Tongue (tissue), 2 donors: ENCODE measurements around the genes C4A, C4B, PRRT1, PPT2 and EGFL8.

DNA sequence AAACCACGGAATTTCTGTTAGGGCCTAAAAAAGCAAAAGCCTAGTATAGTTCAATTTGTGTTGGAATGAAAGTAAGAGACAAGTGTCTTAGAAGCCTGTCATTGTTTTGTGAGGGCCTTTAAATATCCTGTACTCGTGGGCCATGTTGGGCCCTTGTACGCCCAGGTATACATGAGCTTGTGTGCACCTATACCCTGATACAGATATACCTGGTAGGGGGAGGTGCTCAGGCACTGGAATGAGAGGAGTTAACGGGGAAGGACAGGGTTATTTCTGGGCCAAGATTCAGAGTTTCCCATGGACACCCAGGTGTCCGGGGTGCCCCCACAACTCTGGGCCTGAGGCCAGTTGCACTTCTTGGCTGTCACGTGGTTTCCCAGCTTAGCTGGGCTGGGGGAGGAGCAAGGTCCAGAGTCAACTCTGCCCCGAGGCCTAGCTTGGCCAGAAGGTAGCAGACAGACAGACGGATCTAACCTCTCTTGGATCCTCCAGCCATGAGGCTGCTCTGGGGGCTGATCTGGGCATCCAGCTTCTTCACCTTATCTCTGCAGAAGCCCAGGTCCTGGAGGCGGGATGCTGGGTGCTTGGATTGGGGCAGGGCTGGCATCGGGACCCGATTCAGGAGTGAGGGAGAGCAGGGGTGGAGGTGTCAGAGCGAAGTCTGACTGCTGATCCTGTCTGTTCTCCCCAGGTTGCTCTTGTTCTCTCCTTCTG is at the start of gene C4A:
TSS of gene C4A (plus strand) at position 444 of the 714 bp plus-strand sequence.
- RAMPAGE, long total RNA, result no peak

GRCh38 chr6:32014405-32015028 is at the start of gene C4B:
Gene C4B (plus strand): TSS chr6:32014795.
- RAMPAGE, long total RNA, result no peak

DNA sequence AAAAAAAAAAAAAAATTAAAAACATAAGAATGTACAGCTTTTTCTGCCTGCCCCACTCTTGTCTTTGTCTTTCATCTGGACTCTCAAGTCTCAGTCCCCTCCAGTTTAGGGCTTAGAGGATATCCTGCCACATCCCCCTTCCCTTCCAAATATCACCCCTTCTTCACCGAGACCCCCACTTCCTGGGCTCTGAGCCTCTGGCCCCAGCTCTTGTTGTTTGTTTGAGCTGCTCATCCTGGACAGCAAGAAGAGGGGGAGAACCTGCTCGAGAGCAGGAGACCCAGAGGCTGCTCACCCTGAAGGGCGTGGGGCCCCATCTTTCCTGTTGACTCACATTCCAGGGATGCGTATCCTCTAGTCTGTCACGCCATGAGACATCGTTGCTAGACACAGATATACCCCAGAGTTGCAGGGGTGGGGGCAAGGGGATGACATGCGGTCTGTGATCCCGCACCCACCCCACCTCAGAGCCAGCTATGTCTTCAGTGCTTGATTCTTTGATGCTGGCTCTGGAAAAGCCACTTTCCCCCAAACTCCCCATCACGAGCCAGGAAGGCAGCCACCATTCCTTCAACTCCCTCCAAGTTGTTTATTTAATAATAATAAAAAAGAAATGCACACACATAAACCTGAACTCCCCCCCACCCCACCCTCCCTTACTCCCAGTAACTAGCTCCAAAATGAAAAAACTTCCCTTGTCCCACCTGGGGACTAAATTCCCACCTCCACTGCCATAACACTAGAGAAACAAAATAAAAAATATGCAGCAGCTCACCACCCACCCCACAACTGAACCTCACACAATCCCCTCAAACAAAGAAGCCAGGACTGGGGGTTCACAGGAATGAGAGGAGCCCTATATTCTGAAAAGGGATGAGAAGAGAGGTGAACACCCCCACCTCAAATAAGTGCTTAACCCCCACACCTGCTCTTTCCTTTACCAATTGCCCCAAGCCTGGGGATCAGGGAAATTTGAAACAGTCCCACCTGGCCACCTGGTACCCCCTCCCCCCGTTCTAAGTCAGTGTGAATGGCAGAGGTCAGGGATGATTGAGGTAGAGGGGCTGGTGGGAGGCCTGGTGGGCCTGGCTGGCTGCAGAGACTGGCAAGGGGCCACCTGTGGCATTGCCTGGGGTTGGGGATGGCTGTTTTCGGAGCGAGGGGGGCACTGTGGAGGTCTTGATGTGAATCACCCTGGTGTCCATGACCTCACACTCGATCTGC is 6.0 kb upstream of the TNXB start:
- RAMPAGE, long total RNA, result no peak

GRCh38 chr6:32151745-32152671 is at the start of gene PRRT1:
Gene PRRT1 (minus strand): TSS chr6:32151939.
- RAMPAGE, long total RNA, result no peak

DNA sequence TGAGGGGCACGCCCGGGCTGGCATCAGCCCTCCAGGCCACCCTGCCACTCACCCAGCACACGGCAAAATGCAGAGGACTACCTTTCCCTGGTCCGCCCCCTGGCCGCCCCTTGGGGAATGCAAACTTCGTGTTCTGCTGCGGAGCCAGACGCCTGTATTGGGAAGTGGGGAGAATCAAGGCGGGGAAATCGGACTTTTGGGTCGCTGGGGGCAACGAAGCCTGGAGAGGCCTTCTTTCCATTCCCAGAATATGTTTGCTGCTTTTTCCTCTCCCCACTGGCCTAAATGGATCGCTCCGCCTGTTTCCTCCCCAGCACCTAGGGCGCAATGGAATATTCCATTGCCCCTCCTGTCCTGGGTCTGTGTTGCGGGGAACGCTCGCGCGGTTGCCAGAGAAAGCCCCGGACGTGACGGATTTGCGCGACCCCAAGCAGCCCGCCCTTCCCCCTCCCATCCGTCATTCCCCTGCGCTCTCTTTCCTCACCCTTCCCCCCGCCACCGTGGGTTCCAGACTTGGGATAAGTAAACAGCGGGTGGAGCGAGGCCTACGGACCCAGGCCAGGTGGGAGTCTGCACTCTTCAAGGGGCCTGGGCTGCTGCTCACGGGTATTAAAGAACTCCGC is at the start of gene PPT2:
TSS of gene PPT2 (plus strand) at position 457 of the 623 bp plus-strand sequence.
- RAMPAGE, long total RNA, result no peak

DNA sequence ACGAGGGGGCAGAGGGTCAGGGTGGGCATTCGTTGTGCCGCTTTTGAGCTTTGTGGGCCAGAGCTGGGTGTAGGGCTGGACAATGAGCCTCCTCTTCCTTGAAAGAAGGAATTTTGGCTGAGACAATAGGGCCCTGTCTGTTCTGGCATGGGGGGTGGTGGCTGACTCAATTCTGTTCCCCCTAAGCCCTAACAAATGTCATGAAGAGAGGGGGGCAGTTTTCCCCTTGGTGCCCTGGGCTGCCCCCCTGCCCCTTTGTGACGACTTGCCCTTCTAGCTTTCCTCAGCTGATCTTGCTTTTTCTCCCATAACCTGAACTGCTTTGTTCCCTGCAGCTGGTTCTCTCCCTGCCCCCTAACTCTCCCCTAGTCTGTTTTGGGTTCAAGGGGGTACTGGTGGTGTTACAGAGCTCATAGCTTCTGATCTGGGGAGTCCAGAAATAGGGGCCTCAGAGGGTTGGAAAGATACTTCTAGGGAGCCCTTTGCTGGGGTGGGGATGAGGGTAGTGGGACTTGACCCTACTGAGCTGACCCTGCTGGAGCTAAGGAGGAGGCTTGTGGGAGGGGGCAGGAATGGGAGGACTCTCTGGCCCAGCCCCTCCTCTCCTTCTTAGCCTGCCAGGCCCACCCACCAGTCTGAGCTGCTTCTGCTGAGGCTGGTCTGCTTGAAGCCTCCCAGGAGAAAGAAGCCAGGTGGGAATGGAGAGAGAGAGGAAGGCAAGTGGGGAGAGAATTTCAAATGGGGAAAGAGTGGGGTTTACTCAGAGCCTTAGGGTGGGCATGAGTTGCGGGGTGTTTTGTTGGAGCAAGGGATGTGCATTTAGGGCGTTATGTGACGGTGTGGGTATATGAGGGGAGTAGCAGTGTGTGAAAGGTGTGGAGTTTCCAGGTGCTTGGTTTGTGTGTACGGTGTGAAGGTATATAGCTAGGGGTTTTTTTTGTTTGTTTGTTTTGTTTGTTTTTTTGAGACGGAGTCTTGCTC is at the start of gene EGFL8:
TSS of gene EGFL8 (plus strand) at position 630 of the 981 bp plus-strand sequence.
- RAMPAGE, long total RNA, result start-site peak on the plus strand centred at position 639 of the sequence, 27 bp wide, 100 and 34 reads in 2 replicates

- RAMPAGE, long total RNA, result no peak
These were observed 656 bp downstream of the AGER start for GRCh38 chr6:32183307-32183886.

DNA sequence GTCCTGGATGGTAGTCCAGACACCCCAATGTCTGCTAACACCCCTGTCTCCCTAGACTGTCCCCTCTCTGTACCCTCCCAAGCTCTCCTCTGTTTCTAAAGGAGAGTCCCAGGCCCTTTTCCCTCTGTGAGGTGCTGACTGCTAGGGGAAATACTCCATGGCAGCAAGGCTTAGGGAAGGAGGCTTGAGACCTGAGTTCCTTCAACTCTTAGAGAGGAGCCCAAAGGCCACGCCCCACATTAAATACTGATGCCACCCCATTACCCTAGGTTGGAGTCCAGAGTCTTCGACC is 9.1 kb upstream of the GPSM3 start:
- RAMPAGE, long total RNA, result no peak

GRCh38 chr6:32244850-32245514 is 21.1 kb upstream of the NOTCH4 start:
- RAMPAGE, long total RNA, result no peak

- RAMPAGE, long total RNA, result no peak
These were observed 33.9 kb downstream of the HLA-DRA start for GRCh38 chr6:32473398-32474127.

- RAMPAGE, long total RNA, result no peak
These were observed 1.7 kb upstream of the HLA-DQB1 start for GRCh38 chr6:32667960-32668809.

DNA sequence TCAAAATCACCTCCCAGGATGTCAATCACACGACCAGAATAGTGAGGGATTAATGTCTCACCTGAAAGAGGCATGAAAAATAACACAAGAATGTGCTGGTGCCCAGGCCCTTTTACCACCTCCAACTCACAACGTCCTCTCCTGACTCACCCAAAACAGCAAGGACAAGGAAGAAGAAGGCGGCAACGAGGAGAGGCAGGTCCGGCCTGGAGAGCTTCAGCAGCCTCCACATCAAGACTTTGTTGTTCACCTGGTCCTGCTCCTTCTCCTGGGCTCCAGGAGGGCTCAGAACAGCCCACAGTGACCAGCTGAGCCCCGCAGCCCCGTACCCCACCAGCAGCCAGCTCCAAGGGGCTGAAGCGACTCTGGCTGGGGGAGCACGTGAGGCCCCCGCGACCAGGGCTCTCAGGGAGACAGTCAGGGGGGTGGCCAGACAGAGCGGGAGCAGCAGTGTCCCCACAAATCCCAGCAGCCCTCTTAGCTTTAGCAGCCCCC is 901 bp downstream of the TAP2 start:
- RAMPAGE, long total RNA, result no peak

GRCh38 chr6:32839380-32839824 is 863 bp upstream of the TAP2 start:
- RAMPAGE, long total RNA, result no peak

GRCh38 chr6:32861149-32861510 is 7.1 kb downstream of the PSMB9 start:
- RAMPAGE, long total RNA, result no peak

GRCh38 chr6:32970543-32971294 is 2.3 kb downstream of the BRD2 start:
- RAMPAGE, long total RNA, result no peak

DNA sequence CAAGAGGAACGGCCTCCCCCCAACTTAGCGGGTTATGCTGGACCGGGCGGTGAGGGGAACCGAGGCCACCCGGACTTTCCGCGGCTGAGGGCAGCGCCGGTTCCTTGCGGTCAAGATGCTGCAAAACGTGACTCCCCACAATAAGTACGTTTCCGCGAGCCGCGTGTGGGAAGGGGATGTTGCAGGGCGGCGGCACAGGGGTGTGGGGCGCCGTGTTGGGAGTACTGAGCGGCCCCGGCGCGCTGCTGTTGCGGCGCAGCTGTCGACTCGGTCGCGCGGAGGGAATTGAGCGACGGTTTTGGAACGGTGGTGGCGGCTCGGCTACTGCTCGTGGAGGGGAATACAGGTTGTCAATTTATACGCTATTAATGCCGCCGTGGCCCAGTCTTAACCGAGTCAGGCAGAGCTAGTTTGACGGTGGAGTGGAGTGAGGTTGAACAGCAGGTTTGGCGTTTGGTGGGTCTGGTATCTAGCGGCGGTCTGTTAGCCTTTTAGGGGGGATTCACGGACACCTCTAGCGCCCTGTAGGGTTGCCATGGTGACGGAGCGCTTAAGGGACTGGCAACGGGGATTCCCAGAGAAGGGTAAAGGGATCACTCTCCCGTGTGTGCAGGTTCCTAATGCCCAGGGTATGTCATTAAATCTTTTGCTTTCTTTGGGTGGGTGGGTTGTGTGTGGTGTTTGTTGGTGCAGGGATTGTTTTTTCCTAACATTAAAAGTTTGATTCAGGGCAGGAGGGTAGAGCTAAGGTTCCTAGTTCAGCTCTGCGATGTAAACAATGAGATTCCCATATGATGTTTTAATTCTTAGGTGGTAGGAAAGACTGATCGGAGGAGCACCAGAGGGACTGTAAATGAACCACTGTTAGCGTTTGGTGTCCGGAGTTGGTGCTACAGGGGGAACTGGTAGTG is 4.6 kb downstream of the BRD2 start:
- RAMPAGE, long total RNA, result no peak

- RAMPAGE, long total RNA, result no peak
These were observed 13.8 kb upstream of the HLA-DPB1 start for GRCh38 chr6:33061934-33062365.

DNA sequence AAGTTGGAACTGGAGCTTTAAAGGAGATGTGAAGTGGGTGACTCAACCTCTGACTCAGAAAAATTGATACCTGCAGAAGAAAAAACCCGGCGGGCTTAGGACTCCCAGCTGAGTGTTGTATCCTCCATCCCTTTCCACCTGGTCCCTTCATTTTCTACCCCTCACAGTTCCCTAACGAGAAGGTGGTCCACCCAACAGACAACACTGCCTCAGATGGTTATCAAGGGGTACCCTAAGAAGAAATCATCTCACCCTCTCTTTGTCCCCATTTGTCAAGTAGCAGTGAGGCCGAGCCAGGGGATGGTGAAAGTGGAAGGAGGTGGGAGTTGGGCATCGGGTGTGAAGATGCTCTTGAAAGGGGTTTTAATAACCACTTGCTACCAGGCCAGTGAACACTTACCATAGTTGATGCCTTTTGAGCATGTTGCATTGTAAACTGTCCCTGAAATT is 13.0 kb downstream of the HLA-DPB1 start:
- RAMPAGE, long total RNA, result no peak

- RAMPAGE, long total RNA, result no peak
These were observed 38.0 kb downstream of the HLA-DPB1 start for GRCh38 chr6:33113861-33114142.

DNA sequence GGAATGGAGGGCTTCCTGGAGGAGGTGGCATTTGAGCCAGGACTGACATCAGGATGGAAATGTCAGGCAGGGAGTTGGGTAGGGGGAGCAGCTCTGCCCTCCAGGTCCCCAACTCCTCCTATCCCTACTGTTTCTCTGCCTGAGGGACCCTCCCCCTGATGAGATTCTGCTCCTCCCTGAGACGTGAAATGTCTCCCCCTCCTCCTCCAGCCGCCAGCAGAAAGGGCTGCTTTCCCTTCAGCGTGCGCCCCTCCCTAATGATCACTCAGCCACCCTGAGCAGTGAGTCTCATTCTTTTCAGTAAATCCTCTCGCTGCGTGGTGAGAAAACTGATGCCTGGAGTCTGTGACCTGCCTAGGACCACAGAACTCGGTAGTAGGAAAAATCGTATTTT is 40.7 kb downstream of the HLA-DPB1 start:
- RAMPAGE, long total RNA, result no peak